ENCODE measurements around a stretch of chr1.

GRCh38 chr1:88985178-88985625, 7.2 kb downstream of the KYAT3 start:
- PRO-cap, result no peak

DNA sequence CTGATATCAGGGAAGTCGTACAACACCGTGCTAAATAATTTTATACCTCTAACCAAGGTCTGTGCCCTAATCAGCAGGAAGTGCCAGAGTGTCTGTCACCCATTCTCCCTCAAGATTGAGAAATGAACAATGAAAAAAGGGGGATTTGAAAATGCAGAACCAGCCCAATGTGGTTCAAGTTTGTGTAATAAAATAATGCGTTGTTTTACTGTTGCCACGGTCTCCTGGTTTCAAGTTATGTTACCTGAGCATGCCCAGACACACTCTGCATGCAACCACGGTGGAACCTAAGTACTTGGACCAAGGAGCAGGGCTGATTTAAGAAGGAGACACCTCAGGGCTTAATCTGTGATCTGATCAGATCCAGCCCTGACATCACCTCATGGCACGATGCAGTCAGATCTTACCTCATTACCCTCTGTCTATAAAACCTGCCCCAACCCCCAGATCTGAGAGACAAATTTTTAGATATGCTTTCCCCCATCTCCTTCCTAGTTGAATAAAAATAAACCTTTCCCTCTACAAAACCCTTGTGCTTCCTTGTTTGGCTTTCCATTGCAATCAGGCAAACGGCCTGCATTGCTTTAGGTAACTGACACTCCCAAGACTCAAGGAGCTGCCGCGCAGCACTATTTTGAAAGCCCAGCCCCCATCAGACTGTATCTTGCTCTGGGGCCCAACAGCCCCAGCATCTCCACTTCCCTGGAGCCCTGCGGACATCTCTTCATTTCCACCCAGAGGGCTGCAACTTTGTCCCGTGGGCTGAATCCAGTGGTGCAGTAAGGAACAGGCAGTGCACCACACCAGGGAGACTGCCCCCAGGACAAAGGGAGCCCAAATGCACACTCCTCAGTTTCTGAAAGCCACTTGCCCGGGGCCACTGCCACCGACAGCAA, 14.9 kb downstream of the GBP1 start:
- PRO-cap, result no peak

GRCh38 chr1:89110133-89110421, 15.8 kb downstream of the GBP2 start:
- PRO-cap, result no peak

- PRO-cap, result no peak
These were observed 475 bp downstream of the GBP2 start for GRCh38 chr1:89125404-89125874.

- PRO-cap, result unidirectional peak, minus-strand start at chr1:89127414
These were observed 1.2 kb upstream of the GBP2 start for GRCh38 chr1:89126965-89127729.

GRCh38 chr1:89197443-89197942, 1.2 kb downstream of the GBP4 start:
- PRO-cap, result no peak

- PRO-cap, result no peak
These were observed 54.6 kb downstream of the GBP6 start for GRCh38 chr1:89418445-89418808.

DNA sequence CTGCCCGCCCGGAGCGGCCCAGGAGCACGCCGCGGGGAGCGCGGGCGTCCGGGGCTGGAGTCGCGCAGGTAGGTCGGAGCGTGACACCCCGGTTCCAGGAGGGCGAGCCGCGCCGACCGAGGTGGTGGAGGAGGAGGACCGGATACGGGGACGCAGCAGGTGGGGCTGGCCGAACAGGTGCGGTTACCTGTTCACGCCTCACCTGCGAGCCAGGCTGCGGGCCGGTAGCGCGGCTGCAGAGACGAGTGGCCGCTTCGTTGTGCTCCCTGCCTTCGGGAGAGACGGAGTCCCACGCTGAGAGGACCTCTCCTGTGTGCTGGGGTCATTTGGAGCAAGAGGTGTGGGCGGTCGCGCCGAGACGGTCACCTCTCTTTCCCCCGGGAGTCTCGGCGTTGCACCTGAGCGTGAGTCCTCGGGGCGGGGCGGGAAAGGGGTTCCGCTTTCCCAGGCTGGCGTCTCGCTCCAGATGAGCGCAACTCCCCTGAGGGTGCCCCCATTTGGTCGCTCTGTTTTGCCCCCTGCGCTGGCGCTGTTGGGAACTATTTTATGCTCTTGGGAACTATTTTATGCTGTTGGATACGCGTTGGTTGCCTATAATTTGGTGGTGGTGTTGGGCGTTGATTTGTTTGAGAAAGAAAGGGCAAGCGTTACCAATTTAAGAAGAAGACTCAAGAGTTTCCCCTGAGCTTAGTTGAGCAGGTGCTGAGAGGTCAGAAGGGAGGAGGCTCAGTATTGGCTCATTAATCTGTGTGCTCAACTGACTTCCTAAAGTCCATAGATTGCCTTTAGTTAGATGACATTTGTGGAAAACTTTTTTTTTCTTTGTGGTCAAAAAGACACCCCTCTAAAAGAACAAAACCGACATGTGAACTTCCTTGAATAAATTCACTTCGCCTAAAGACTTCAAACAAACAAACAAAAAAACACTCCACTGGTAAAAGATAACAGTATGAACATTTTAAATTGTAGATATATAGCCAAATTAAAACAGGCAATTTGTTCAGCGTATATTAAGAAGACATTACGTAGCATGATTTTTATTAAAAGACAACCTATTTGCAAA, 657 bp downstream of the LRRC8B start:
- PRO-cap, result no peak

- PRO-cap, result no peak
These were observed 42.1 kb downstream of the LRRC8B start for GRCh38 chr1:89566449-89567419.

DNA sequence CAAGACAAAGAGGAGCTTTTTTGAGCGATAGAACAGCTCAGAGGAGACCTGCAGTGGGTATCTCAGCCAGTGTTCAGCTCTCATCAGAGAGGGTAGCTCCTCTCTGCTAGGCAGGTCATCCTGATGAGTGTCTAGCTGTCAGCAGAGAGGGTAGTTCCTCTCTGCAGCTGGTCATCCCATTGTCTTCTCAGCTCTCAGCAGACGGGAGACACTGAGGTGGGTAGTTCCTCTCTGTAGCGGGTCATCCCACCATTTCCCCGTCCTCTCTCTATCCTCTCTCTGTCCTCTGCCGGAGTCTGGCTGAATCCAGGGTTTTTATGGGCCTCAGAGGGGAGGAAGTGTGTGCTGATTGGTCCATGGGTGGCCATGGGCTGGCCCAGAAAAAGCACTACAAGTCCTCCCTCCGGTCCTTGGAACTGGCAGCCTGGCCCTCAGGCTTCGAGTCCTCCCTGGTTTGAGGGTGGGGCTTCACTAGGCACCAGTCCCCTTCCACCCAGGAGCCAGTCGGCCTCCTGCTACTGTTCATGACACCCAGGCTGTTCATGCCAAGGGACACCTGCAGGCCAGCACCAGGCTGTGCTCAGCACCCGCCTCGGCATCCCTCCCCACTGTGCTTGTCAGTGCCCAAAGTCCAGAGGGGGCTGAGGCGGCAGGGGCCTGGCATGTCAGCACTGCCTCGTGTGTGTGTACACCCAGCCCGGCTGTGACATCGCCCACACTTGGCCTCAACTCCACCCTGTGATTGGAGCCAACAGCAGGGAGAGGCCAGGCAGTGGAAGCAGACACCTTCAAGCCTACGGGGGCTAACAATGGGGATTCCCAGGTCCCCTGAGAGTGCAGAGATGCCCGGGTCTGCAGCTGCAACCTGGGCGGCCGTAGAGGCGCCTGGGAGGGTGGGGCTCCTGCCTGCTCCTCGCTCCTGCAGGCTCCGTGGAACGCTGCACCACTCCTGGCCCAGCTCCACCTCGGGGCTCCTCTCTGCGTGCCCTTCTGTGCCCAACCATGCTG, 23.0 kb upstream of the LRRC8C start:
- PRO-cap, result unidirectional peak, minus-strand start at position 288 of the sequence

GRCh38 chr1:89611763-89612193, 21.1 kb upstream of the LRRC8C start:
- PRO-cap, result no peak

GRCh38 chr1:89687109-89687719, 54.3 kb downstream of the LRRC8C start:
- PRO-cap, result no peak

DNA sequence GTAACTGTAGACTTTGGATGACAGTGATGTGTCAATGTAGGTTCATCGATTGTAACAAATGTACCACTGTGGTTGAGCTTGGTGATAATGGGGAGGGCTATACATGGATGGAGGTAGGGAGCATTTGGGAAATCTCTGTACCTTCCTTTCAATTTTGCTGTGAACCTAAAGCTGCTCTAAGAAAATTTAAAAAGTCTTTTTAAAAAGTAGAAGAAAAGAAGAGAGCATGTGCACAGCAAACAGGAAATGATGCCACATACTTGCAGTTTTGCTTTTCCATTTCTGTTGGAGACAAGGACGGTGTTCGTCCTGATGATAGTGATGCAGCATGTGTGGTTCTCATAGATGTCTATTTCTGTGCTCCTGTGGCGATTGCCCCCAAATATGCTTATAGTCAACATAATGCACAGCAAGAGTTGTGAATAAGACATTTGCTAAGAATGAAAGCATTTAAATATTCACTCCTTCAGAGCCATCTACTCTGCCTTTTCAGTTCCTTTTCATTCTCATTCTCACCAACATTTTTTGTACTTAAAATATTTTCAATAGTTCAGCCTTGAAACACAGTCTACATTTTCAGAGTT, 66.5 kb downstream of the LRRC8C start:
- PRO-cap, result no peak

GRCh38 chr1:89762648-89763297, 58.1 kb upstream of the LRRC8D start:
- PRO-cap, result bidirectional peak, plus-strand start at chr1:89763224, minus-strand start at chr1:89763047

GRCh38 chr1:89821825-89822169, 965 bp downstream of the LRRC8D start:
- PRO-cap, result no peak

DNA sequence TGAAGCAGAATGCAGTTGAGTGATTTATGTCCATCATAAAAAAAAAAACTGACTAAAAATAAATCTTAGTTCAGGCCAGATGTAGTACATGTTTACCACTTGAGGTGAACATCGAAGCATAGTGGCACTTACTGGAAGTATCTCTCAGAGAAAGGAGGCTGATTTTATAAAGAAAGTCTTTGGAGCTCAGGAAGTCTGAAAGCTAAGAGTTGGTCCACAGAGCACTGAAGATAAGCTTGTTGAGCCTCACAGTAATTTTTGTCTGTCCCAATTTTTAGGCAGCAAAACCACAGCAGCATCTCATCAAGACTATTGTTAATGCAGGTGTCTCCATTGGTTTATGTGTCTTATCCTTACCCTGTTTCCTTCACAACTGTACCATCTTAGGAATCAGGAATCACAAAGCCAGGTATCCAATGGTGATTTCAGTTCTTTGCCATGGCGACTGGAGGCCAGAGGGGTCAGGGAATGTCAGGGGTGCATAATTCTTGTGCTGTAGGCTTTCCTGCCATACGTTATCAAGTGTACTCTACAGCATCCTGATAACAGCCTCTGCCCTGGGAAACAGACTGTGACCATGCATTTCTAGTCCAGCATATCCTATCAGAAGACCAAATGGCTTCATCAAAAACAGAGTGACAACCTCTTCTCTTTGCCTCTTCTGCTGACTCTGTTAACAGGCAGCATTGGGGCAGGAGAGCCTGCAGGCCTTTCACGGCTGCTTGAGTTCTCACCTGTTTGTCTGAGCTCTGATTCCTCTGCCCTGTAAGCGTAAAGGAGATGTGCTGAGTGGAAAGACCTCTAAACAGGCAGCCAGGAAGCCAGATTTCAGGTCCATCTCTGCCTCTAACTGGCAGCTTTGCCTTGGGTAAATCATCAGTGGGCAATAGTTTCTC, 79.9 kb downstream of the LRRC8D start:
- PRO-cap, result no peak

- PRO-cap, result no peak
These were observed 531 bp downstream of the ZNF326 start for GRCh38 chr1:89995443-89995838.

DNA sequence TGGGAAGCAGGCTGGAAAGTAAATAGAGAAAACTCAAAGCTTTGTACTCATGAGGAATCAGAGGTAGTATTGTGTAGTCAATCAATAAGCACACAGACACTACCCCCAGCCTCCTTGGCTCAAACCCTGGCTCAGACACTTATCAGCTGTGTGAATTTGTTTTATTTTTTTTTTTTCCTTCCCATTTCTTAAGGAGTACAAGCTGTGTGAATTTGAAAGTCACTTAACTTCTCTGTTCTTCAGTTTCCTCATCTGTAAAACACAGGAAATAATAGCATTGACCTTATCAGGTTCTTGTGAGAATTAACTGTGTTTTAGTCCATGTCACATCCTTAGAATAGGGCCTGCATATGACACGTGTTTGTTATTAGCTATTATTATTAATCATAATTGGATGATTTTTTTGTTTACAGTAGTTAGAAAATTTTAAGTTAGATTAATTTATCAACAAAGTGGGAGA, 31.8 kb upstream of the BARHL2 start:
- PRO-cap, result no peak

DNA sequence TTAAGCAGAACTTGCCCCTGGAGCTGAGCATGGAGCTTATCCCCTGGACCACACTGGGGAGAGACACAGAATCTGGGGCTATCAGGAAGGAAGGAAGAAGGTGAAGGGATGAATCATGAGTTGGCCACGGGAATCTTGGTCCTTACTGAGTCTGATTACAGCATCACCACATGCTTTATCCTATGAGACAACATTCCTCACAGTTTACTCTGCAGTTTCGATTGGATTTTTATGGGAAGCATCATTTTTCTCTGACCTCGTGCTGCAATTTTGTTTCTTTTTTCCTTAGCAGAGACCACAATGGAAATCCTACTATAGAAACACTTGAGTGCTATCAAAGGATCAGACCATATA, 81.9 kb downstream of the CDC7 start:
- PRO-cap, result no peak

DNA sequence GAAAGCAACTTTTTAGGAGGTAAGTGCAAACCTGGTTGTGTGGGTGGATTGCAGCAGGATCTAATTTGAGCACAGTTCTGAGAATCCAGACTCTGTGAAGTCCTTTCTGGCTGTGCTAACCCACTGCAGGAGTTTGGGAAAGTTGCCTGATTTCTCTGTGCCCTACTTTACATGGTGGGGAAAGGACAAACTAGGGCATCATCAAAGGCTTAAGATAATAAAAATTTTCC, 91.0 kb downstream of the CDC7 start:
- PRO-cap, result no peak

Data from cardiac septum (tissue), 1 donor.